ENCODE results near the gene PPP2R5C.

DNA sequence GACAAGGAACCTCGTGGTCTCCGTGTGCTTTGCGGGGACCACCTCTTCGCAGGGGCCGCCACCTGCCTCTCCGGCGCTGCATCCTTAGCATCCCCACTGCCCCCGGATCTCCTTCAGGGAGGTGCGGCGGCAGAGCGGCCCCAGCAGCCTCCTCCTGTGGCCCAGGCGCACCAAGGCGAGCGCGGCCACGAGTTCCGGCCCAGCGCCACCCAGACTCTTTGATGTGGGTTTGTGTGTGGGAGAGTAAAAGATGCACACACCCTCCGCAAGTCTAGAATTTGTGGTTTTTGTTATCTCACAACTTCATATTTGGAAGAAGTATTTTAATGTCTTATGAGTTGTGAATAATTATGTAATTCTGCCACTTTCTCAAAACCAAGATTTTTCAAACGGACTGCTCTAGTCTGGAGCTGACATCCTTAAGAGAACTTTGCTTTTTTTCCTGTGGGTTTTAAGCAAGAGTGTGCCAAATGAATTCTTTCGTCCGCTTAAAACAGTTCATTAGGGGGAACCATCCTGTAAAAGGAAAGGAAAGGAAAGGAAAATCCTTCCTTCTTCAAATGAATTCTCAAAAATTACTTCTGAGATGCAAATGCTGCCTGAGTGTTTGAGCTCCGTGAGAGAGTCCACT is 318.9 kb upstream of the PPP2R5C start:
- PRO-cap: no peak
- RAMPAGE, long total RNA, 2 experiments: no peak in any of the 2 experiments

GRCh38 chr14:101526956-101527508 is 234.5 kb upstream of the PPP2R5C start:
- PRO-cap: no peak
- RAMPAGE, long total RNA, 2 experiments: no peak in any of the 2 experiments

GRCh38 chr14:101707122-101708335 is 54.0 kb upstream of the PPP2R5C start:
- PRO-cap: no peak
- RAMPAGE, long total RNA, 2 experiments: no peak in any of the 2 experiments

DNA sequence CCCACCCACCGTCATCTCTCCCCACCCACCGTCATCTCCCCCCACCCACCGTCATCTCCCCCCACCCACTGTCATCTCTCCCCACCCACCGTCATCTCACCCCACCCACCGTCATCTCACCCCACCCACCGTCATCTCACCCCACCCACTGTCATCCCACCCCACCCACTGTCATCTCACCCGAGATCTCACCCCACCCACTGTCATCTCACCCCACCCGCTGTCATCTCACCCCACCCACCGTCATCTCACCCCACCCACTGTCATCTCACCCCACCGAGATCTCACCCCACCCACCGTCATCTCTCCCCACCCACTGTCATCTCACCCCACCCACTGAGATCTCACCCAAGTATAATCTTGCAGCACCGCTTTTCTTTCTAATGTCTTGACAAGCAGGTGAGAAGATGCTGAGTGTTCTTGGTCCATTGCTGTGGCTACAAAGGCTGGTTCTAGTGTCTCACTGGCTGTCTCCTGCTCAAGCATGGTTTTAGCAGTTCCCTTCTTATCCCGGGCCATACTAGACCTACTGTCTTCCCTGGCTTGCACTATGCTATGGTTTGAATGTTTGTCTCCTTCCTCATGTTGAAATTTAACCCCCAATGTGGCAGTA is 48.0 kb upstream of the PPP2R5C start:
- PRO-cap: no peak
- RAMPAGE, long total RNA, 2 experiments: no peak in any of the 2 experiments

- PRO-cap: bidirectional peak, plus-strand start at chr14:101731433, minus-strand start at chr14:101731246; bidirectional peak, plus-strand start at chr14:101731920, minus-strand start at chr14:101731785
- RAMPAGE, long total RNA, 2 experiments: no peak in any of the 2 experiments
Observed at GRCh38 chr14:101731020-101732165, 30.1 kb upstream of the PPP2R5C start.

DNA sequence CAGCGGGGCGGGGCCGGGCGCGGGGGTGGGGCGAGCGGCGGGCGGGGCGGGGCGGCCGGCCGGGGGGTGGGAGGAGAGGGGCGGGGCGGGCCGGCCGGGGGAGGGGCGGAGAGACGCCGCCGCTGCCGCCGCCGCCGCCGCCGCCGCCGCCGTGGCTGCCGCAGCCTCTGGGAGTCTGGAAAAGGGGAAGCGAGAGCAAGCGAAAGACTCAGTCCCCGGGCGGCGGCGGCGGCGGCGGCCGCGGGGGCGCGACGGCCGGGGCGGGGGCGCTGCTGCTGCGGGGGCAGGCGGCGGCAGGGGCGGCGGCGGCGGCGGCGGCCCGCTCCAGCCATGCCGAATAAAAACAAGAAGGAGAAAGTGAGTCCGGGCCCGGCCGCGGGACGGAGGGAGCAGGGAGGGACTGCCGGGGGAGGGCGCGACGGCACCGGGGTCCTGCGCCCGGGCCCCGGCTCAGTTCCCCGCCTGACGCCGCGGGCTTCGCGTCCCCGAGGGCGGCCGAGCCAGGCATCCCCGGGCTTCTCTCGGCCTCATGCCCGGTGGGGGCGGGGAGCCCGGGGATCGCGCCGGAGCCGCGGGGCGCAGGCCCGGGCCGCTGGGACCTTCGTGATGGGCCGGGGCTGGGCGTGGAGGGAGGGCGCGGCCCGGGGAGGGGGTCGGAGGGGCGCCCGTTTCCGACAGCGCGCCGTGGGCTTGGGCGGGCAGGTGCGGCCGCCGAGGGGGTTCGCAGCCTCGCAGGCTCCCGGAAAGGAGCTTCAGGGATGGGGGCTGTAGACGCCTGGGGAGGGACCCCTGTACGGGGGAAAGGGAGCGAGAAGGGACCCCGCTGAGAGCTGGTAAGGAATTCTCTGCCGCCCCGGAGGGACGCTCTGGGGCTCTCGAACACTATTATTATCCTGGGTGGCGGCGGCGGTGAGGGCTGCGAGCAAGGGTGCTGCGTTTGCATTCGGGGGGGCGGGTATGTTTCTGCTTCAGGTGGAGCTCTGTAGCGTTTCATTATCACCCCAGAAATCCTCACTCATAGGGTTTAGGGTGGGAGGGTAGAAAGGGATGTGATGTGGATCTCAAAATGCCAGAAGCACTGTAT is at the start of gene PPP2R5C:
PPP2R5C (plus strand) TSS at position 146 of the 1,084 bp plus-strand sequence.
- PRO-cap: bidirectional peak, plus-strand start at position 111 of the sequence, minus-strand start outside the sequence
- RAMPAGE, long total RNA, 2 experiments: no peak in any of the 2 experiments

GRCh38 chr14:101767317-101768137 is 6.0 kb downstream of the PPP2R5C start:
- PRO-cap: no peak
- RAMPAGE, long total RNA, 2 experiments: no peak in any of the 2 experiments

DNA sequence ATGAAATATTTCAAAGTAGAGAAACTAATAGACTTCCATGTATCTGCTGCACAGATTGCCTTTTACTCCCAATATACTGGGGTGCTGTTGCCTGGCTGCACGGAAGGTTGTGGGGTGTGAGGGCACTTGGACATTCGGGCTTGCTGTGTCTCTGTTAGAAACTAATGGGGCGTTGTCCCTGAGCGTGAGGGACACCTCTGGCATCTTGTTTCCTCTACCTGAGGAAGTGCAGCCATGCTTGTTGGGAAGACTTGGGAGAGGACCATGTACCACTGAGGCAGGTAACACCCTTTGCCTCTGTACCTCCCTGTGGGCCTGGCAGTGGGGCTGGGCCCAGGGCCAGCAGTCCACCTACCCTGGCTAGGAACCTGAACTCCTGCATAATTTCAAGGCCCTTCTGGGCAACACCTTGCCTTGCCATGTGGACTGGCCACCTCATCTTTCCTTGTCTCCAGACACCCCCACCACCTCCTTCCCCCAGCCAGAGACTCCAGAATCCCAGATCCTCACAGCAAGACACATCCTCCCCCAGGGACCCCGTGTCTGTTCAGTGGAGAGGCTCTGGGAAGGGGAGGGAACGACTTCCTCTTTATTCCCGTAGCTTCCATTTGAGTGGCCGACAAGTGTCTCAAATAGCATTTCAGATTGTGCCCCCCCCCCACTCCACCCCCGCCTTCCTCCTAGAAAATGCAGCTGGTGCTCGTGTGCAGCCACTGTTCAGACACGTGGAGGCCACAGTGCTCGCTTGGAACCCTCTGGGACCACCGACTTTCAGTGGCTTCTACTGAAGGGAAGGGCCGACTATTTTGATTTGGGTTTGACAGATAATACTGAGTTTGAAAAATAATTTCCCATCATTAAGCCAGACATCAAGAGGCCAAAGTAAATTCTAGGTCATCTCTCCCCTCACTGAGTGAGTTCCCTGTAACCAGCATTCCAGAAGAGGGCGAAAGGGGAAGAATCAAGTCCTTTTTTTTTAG is 14.2 kb downstream of the PPP2R5C start:
- PRO-cap: no peak
- RAMPAGE, long total RNA, 2 experiments: no peak in any of the 2 experiments

- PRO-cap: no peak
- RAMPAGE, long total RNA, 2 experiments: no peak in any of the 2 experiments
Observed at GRCh38 chr14:101781698-101782058, 20.2 kb downstream of the PPP2R5C start.

DNA sequence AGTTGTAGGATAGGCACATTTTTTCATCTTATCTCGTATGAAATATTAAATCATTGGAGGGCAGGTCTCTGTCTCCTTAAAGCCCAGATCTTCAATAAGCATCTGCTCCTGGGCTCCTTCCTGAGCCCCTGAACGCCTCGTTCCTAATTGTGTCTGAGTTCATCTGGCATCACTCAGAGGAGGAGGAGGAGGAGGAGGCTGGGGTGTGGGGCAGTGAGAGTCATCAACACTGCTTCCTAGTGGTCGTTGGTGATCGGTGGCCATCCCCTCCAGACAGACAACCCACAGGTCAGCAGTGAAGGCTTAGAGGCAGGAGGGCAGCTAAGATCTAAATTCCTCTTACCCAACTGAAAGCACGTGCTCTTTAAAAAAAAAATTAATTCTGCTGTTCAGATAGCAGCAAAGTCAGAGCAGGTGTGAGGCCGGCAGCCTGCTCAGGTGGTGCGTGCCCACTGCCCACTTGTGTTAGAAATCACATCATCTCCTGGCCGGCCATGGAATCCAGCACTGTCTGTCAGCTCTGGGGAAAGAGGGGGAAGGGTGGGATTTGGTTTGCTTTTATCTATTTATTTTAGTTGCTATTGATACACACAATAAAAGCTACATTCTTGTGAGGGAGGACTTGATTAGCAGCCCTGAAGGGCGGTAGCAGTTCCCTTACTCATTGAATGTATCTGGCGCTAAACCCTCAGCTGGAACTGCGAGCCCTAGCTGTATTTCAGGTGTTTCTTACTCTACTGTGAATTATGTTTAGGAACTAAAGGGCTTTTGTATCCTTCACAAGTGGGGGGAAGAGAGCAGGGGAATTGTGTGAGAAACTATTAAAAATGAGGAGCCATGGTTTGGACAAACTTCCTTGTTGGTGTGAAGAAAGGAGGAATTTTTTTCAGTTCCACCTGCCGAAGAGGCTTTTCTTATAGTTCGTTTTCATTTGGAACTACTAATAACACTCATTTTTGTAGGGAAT is 46.7 kb downstream of the PPP2R5C start:
- PRO-cap: no peak
- RAMPAGE, long total RNA, 2 experiments: no peak in any of the 2 experiments

GRCh38 chr14:101813225-101813912 is 51.9 kb downstream of the PPP2R5C start:
- PRO-cap: no peak
- RAMPAGE, long total RNA, 2 experiments: no peak in any of the 2 experiments

DNA sequence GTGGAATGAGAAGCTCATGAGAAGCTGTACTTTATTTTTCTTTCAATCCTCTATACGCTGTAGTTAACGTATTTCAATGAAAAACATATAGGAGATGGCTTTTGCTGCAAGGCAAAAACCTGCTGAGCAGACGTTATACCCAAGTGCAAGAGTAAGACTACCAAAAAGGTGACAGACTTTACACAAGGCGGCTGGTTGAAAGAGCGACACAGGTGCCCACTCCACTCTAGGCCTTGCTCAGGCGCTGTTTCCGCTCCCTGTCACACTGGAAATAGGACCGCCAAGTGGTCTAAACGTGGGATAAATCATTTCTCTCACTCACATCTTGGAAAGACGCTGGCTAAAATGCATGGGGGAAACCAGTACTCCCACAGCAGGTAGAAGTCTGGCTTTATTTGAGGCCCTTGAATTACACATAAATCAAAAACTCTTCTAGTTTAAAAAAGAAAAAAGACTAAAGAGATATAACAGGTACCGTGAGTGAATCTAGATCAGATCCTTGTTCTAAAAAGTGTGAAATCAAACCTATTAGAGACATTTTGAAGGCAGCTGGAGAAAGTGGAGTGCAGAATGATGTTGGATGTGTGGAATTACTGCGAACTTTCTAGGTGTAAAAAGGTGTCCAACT is 54.6 kb downstream of the PPP2R5C start:
- PRO-cap: no peak
- RAMPAGE, long total RNA, 2 experiments: no peak in any of the 2 experiments

GRCh38 chr14:101823377-101824161 is 62.1 kb downstream of the PPP2R5C start:
- PRO-cap: bidirectional peak, plus-strand start at chr14:101823848, minus-strand start at chr14:101823767
- RAMPAGE, long total RNA, 2 experiments: no peak in any of the 2 experiments

- PRO-cap: no peak
- RAMPAGE, long total RNA, 2 experiments: no peak in any of the 2 experiments
Observed at GRCh38 chr14:101839669-101840260, 78.3 kb downstream of the PPP2R5C start.

GRCh38 chr14:101842168-101842508 is 80.6 kb downstream of the PPP2R5C start:
- PRO-cap: no peak
- RAMPAGE, long total RNA, 2 experiments: no peak in any of the 2 experiments

GRCh38 chr14:101862071-101862605 is 100.6 kb downstream of the PPP2R5C start:
- PRO-cap: no peak
- RAMPAGE, long total RNA, 2 experiments: no peak in any of the 2 experiments

- PRO-cap: no peak
- RAMPAGE, long total RNA, 2 experiments: no peak in any of the 2 experiments
Observed at GRCh38 chr14:101865213-101865889, 99.0 kb upstream of the DYNC1H1 start.

- PRO-cap: no peak
- RAMPAGE, long total RNA, 2 experiments: no peak in any of the 2 experiments
Observed at GRCh38 chr14:101881384-101881884, 82.9 kb upstream of the DYNC1H1 start.

GRCh38 chr14:102006904-102007284 is 42.5 kb downstream of the DYNC1H1 start:
- PRO-cap: no peak
- RAMPAGE, long total RNA, 2 experiments: no peak in any of the 2 experiments

DNA sequence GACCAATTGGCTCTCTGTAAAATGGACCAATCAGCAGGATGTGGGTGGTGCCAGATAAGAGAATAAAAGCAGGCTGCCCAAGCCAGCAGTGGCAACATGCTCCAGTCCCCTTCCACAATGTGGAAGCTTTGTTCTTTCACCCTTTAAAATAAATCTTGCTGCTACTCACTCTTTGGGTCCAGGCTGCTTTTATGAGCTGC is 6.4 kb downstream of the MOK start:
- PRO-cap: no peak
- RAMPAGE, long total RNA, 2 experiments: no peak in any of the 2 experiments

Data from lower leg skin (tissue), 2 donors.